Penis (tissue), 1 donor: ENCODE data around the gene MAP3K10.

GRCh38 chr19:39943649-39943990 lies 27.3 kb upstream of the PSMC4 start:
- PRO-cap = no peak

- PRO-cap = no peak
Measured at GRCh38 chr19:39979618-39980674, 9.0 kb downstream of the PSMC4 start.

DNA sequence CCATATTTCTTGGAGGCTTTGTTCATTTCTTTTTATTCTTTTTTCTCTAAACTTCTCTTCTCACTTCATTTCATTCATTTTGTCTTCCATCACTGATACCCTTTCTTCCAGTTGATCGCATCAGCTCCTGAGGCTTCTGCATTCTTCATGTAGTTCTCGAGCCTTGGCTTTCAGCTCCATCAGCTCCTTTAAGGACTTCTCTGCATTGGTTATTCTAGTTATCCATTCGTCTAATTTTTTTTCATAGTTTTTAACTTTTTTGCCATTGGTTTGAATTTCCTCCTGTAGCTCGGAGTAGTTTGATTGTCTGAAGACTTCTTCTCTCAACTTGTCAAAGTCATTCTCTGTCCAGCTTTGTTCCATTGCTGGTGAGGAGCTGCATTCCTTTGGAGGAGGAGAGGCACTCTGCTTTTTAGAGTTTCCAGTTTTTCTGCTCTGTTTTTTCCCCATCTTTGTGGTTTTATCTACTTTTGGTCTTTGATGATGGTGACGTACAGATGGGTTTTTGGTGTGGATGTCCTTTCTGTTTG lies 13.4 kb downstream of the ZNF780B start:
- PRO-cap = no peak

DNA sequence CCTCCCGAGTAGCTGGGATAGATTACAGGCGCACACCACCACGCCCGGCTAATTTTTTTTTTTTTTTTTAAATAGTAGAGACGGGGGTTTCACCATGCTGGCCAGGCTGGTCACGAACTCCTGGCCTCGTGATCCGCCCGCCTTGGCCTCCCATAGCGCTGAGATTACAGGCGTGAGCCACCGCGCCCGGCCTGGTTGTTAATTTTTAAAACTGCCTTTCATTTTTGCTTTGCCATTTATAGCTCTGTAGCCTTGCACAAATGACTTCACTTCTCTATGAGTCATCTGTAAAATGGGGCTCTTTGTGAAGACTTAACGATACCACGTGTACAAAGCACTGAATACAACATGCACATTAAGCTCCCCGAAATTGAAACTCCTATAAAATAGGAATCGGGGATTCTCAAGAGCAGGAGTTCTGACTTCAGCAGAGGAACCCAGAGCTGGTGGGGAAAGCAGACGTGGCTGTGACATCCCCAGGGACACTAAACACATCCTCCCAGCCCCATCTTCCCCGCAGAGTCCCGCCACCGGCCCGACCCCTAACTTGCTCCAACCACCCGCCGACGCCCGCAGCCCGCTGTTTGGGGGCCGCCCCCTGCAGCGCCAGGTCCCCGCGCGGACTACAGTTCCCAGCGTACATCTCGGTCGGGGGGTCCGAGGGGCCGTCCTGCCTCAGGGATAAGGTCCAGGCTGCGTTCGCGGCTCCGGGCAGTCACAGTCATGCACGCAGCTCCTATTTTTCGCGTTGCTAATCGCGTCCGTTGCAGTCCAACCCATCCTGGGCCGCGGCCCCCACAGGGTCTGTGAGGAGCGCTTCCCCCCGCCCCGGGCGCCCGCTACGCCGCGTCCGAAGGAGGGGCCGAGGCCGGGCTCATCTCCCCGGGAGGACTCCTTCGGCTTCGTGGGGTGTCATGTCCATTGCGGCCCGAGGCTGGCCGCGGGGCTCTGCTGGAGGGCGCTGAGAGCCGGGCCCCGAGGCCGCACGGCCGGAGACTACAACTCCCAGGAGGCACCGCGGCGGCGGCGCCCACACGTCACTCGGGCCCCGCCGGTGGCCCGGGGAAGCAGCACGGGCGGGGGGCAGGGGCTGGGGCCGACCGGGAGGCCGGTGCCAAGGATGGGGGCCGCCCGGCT lies at the start of gene MAP3K10:
TSS of gene MAP3K10 (plus strand) at position 1,037 of the 1,137 bp plus-strand sequence.
- PRO-cap = bidirectional peak, plus-strand start at position 430 of the sequence, minus-strand start at position 260 of the sequence; bidirectional peak, plus-strand start at position 653 of the sequence, minus-strand start at position 523 of the sequence; bidirectional peak, plus-strand start at position 1,008 of the sequence, minus-strand start at position 936 of the sequence

- PRO-cap = unidirectional peak, minus-strand start at chr19:40191975
Measured at GRCh38 chr19:40191693-40192354, 598 bp downstream of the MAP3K10 start.

GRCh38 chr19:40207346-40207576 lies 10.9 kb downstream of the TTC9B start:
- PRO-cap = no peak

- PRO-cap = no peak
Measured at GRCh38 chr19:40224332-40224679, 2.2 kb downstream of the CCNP start.

DNA sequence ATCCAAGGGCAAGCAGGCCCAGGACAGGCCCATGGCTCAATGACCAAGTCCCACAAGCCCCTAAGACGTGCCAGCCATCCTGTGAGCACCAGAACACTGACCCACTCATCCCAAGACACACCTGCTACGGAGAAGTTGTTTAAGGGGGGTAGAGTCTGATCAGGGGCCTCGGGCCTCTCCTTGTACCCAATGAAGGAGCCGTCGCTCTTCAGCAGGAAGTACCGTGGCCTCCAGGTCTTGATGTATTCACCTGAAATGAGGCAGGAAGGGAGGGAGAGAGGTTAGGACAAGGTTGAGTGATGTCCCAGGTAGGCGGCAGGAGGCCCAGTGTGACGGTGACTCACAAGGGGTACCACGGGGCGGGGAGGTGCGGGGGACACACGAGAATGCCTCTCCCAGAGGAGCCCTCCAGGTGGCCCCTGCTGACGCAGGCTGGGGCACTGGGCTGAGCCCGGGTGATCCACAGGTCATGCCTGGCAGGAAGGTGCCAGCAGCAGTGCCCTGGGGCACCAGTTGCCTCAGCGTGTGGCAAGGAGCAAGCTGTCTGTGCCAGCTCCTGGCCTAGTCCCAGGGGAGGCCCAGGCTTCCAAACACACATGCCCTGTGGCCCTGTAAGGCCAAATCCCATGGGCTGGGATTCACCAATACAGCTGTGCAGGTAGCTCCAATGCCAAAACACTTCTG lies 28.2 kb downstream of the AKT2 start:
- PRO-cap = no peak

GRCh38 chr19:40265802-40266524 lies 19.2 kb downstream of the AKT2 start:
- PRO-cap = no peak

DNA sequence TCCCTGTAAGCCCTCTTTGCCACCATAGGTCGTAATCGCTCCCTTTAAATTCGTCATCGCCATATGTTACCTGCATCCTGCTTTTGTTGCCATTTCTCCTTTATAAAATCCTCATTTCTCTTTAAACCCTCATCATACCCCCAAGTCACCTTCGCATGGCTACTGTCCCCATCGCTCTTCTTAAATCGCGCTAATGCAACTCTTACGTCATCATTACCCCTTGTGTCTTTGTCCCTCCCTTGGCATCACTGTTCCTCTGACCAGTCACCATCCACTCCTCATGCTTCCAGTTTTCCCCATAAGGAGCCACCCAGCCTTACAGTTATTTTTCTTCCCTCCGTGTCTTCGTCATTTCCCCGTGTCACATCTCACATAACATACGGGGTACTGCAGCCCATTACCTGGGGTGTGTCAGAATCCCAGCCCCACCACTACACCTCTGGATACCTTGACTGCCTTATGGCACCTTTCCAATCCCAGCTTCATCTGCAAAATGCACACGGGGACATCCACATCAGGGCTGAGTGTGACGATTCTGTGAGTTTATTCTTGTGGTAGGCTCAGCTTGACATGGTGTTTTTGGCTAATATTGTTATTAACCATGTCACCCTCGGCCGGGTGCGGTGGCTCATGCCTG lies 688 bp downstream of the PLD3 start:
- PRO-cap = unidirectional peak, minus-strand start at position 182 of the sequence

DNA sequence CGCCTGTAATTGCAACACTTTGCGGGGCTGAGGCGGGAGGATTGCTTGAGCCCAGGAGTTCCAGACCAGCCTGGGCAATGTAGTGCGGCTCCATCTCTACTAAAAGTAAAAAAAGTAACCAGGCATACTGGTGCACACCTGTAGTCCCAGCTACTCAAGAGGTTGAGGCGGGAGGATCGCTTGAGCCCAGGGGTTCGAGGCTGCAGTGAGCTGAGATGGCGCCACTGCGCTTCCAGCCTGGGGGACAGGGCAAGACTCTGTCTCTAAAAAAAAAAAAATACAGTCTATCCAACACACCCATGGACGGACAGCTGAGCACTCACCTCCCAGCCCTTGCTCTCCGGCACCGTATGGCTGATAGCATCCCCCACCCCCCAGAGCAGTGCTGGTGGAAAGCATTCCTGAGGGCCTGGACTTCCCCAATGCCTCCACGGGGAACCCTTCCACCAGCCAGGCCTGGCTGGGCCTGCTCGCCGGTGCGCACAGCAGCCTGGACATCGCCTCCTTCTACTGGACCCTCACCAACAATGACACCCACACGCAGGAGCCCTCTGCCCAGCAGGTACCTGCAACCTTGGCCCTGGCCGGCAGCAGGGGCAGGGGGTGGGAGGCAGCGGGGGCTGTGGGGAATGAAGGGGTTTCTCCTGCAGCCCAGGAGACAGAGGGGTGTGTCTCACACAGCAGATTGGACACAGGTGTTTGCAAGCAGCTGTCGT lies 19.0 kb downstream of the PLD3 start:
- PRO-cap = no peak

DNA sequence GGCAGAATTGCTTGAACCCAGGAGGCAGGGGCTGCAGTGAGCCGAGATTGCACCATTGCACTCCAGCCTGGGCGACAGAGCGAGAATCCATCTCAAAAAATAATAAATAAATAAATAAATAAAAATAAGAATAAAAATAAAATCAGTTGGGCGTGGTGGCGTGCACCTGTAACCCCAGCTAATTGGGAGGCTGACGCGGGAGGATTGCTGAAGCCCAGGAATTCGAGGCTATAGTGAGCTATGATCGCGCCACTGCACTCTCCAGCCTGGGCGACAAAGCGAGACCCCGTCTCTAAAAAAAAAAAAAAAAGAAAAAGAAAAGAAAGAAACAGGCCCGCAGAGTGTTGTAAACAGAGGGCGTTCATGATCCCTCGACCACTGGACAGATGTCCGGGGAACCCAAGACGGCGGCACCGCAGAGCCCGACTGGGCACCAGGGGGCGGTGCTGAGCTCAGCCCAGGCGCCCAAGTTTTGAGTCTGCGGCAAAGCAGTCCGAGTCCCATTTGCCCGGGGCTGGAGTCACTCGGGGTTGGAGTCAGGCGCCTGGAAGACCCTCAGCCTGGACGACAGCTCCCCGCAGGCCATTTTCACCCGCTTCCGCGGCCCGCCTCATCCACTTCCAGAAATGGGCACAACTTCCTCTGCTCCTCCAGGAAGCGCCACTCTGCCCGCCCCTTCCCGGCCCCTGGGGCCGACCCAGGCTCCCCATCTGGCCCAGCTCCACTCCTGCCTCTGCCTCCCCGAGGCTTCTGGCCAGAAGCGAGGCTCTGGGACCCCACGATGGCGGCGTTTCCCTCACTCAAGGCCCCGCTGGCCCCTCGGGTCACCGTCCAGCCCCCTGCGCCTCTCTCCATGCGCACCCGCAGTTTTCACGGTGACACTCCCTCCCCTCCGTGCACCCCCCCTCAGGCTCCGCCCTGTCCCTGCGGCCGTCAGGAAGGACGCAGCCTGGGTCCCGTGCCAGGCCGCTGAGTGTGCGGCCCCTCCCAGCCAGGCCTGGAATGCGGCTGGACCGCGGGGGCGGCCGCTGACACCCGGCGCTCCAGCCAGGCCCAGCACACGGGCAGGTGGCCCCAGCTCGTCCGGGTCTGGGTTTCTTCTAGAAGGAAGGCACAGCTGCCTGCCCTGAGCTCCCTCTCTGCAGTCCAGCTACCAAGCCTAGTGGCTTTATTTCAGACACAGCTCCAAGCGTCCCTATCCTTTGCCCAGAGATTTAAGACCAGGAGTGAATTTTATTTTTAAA lies 5.0 kb downstream of the SERTAD1 start:
- PRO-cap = bidirectional peak, plus-strand start at position 1,059 of the sequence, minus-strand start at position 855 of the sequence

- PRO-cap = no peak
Measured at GRCh38 chr19:40424548-40424963, 1.2 kb downstream of the SERTAD1 start.

DNA sequence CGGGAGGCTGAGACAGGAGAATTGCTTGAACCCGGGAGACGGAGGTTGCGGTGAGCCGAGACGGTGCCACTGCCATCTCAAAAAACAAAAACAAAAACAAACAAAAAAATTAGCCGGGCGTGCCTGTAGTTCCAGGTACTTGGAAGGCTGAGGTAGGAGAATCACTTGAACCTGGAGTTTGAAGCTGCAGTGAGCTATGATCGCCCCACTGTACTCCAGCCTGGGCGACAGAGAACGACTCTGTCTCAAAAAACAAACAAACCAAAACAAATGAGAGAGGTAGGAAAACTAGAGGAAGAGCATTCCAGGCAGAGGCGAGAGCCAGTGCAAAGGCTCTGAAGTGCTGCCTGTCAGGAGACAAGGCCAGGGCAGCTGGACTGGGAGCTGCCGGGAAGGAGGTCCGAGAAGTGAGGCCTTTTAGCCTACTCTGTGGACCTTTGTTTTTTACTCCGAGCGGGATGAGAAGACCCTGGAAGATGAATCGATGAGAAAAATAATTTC lies 7.5 kb upstream of the SERTAD1 start:
- PRO-cap = unidirectional peak, plus-strand start at position 164 of the sequence; bidirectional peak, plus-strand start at position 302 of the sequence, minus-strand start at position 236 of the sequence; bidirectional peak, plus-strand start at position 356 of the sequence, minus-strand start at position 409 of the sequence

- PRO-cap = bidirectional peak, plus-strand start at chr19:40443436, minus-strand start at chr19:40443066
Measured at GRCh38 chr19:40442958-40443655, 1.0 kb downstream of the SERTAD3 start.

- PRO-cap = no peak
Measured at GRCh38 chr19:40446271-40447008, 2.3 kb upstream of the SERTAD3 start.

GRCh38 chr19:40528909-40529806 lies 47.5 kb upstream of the SHKBP1 start:
- PRO-cap = no peak

DNA sequence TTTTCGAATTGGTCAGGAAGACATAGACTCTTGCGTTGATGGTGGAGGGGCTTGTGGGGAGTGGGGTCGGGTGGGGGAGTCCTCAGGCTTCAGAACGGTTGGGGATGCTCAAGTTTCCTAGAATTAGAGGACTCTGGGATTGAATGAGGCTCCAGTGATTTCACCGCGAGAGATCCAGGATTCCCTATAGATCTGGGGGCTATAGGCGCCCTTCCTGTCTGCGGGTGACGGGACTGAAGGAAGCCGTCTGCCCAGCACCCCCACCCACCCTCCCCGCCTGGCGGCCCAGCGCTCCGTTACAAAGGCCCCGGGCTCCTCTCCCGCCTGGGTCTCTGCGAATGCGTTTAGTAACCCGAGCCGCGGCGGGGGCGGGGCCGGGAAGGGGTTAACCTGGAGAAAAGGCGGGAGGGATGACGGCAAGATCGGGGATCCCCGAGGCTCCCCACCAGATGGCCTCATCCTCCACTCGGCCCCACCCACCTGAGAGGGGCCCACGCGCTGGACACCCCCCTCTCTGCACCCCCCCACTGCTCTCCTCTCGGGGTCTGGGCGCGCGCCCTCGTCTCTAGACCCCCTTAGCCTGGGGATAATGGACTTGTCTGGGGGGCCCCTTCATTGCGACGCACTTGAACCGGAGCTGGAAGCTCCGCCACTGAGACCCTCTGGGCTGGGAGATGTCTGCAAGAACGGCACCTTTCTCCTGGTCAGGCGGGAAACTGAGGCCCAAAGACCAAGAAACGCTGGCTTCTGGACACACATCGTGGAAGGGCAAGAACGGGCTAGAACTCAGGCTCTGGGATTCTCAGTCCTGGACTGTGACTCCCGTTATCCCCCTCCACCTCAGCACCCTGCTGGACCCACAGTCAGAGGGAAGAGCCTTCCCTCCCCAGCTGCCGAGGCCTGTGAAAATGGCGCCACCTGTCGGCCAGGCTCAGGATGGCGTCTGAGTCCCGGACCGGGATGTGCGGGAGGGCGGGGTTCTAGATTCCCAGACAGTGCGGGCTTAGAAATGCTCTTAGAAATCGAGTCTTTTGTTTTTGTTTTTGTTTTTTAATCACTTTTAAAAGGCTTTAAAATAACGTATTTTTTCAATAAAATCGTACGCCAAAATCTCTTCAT lies 3.0 kb upstream of the LTBP4 start:
- PRO-cap = unidirectional peak, minus-strand start at position 319 of the sequence

- PRO-cap = no peak
Measured at GRCh38 chr19:40603023-40603389, 1.8 kb downstream of the LTBP4 start.

DNA sequence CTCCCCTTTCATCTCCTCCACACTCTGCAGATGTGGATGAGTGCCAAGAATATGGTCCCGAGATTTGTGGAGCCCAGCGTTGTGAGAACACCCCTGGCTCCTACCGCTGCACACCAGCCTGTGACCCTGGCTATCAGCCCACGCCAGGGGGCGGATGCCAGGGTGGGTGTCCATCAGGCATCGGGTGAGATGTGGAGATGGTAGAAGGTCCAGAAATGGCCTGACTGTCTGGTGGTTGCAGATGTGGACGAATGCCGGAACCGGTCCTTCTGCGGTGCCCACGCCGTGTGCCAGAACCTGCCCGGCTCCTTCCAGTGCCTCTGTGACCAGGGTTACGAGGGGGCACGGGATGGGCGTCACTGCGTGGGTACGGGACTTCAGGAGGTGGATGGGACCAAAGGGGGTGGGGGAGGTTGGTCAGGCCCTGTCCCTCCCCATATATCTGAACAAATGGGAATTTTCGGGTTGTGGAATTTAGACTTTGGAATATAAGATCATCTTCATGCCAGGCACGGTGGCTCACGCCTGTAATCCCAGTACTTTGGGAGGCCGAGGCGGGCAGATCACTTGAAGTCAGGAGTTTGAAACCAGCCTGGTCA lies 15.8 kb downstream of the LTBP4 start:
- PRO-cap = no peak